Esophagus muscularis mucosa (tissue), 4 donors: ENCODE measurements around the genes ATP6V1E1 and BCL2L13.

DNA sequence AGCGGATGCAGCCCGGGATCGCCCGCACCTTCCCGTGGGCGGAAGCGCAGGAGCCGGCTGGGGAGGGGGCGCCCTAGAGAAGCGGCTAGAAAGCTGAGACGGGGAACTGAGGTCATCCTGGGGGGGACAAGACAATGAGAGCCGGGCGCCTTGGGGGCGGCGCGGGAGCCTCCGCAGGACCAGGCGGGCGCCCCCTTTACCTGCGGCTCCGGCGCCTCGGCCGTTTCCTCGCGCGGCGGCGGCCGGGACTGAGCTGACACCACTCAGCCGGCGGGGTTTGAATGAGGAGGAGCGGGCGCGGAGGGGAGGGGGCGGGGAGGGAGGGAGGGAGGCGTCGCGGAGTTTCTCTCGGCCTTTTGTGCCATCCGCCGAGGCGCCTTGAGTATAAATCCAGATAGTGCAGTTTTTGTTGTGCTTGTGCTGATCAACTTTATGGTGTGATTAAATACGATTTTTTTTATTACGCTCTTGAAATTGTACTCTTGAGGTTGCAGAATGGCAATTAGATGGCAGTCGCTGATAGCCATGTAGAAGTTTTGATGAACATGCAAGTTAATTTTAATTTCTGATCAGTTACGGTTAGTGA lies 17.4 kb upstream of the CCT8L2 start:
- PRO-cap = no peak
- RAMPAGE, long total RNA, 4 experiments = no peak in any of the 4 experiments

DNA sequence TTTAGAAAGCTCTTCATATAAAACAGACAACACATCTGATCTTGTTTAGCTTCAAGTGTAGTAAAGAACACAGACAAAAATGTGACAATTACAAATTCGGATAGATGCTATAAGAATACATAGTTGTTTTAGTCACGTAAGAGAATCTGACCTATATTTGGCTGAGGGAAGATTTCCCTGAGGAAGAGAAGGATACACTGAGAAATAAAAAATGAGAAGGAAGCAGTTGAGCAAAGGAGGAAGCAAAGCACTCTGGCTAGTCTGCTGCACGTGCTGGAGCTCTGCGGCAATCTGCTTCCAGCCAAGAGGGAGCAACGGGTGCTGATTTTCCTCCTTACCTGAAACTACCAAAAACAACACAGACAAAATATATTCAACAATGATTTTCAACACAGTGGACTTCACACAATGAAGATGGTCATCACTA lies 87.0 kb upstream of the CCT8L2 start:
- PRO-cap = no peak
- RAMPAGE, long total RNA, 4 experiments = no peak in any of the 4 experiments

- PRO-cap = bidirectional peak, plus-strand start at chr22:17085530, minus-strand start at chr22:17085491
- RAMPAGE, long total RNA, 4 experiments = no peak in any of the 4 experiments
Observed at GRCh38 chr22:17085386-17085922, 654 bp downstream of the IL17RA start.

- PRO-cap = no peak
- RAMPAGE, long total RNA, 4 experiments = no peak in any of the 4 experiments
Observed at GRCh38 chr22:17113572-17113957, 7.6 kb downstream of the TMEM121B start.

GRCh38 chr22:17159532-17160206 lies 592 bp upstream of the HDHD5 start:
- PRO-cap = no peak
- RAMPAGE, long total RNA, 4 experiments = no peak in any of the 4 experiments

DNA sequence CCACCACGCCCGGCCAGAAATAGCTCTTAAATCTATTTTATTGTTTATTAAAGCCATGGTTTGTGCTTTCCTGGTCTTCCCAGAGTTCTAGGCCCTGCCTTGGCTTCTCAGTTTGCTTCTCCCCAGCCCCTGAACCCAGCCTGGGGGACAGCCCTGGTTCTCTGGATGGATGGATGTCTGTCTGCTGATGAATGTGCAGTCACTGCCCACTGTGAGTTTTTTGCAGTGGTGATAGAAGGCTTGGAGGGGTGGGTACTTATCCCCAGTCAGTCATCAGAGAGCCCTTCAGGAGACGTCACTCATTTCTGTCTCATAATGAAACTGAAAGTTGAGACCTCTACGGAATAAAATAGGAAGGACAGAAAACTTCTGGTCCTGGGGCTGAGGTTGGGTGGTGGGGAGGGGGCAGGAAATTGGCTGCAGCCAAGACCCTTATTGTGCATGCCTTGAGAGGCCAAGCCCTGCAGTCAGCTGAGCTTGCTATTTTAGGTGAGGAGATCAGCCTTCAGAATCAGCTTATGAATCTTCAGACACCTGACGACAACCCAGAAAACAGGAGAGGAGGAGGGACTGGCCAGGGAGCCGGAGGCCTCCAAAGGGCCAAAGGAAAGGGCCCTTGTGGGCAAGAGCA lies 17.7 kb upstream of the ADA2 start:
- PRO-cap = no peak
- RAMPAGE, long total RNA, 4 experiments = no peak in any of the 4 experiments

GRCh38 chr22:17467922-17468223 lies 95.4 kb upstream of the SLC25A18 start:
- PRO-cap = no peak
- RAMPAGE, long total RNA, 4 experiments = no peak in any of the 4 experiments

- PRO-cap = bidirectional peak, plus-strand start at chr22:17477784, minus-strand start at chr22:17477503
- RAMPAGE, long total RNA, 4 experiments = no peak in any of the 4 experiments
Observed at GRCh38 chr22:17477319-17477999, 85.8 kb upstream of the SLC25A18 start.

- PRO-cap = no peak
- RAMPAGE, long total RNA, 4 experiments = no peak in any of the 4 experiments
Observed at GRCh38 chr22:17552498-17553301, 10.6 kb upstream of the SLC25A18 start.

GRCh38 chr22:17628381-17629277 lies at the start of gene ATP6V1E1:
Gene ATP6V1E1 (minus strand): TSS chr22:17628749.
- PRO-cap = bidirectional peak, plus-strand start at chr22:17628910, minus-strand start at chr22:17628769
- RAMPAGE, long total RNA, 4 experiments = start-site peak on the minus strand in 4 of 4 experiments, at chr22:17628708-17628782 at its widest, 731 to 2,125 reads per replicate

DNA sequence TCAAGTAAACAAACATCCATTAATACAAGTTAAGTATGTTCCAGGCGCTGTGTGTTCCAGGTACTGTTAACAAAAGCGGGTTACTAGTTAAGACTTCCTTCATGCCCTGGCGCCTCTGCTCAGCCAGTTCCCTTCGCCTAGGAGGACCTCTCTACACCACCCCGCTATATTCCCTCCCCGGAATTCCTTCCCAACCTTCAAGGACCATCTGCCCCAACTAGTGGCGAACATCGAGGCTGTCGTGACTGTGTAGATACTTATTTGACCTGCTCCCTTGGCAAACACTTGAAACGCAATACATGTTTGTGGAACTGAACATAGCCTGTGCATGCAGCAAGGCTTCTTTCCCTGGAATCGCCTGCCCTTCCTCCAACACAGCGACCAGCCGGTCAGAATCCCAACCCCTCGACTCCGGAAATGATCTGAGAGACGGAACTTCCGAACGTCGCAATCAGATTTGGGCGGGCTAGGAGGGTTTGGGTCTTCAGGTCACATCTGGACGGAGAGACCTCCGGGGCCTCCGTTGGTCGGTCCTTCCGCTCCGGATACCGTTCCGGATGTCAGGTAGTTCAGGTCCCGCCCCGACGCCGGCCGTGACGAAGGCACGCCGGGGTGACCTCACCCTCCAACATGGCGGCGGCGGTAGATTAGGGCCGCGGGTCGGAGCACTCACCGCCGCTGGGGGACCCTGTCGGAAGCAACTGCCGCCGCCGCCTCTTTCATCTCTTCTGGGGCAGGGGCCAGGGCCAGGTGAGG lies at the start of gene BCL2L13:
BCL2L13 (plus strand) TSS at position 621 of the 756 bp plus-strand sequence.
- PRO-cap = bidirectional peak, plus-strand start at position 650 of the sequence, minus-strand start at position 547 of the sequence
- RAMPAGE, long total RNA, 4 experiments = start-site peak on the plus strand in 4 of 4 experiments, centred at positions 628 to 650 of the sequence, 111 to 392 reads per replicate; start-site peak on the minus strand in 1 of 4 experiments, centred at position 553 of the sequence, 5 reads per replicate

- PRO-cap = no peak
- RAMPAGE, long total RNA, 4 experiments = no peak in any of the 4 experiments
Observed at GRCh38 chr22:17781267-17782304, 7.3 kb upstream of the BID start.

DNA sequence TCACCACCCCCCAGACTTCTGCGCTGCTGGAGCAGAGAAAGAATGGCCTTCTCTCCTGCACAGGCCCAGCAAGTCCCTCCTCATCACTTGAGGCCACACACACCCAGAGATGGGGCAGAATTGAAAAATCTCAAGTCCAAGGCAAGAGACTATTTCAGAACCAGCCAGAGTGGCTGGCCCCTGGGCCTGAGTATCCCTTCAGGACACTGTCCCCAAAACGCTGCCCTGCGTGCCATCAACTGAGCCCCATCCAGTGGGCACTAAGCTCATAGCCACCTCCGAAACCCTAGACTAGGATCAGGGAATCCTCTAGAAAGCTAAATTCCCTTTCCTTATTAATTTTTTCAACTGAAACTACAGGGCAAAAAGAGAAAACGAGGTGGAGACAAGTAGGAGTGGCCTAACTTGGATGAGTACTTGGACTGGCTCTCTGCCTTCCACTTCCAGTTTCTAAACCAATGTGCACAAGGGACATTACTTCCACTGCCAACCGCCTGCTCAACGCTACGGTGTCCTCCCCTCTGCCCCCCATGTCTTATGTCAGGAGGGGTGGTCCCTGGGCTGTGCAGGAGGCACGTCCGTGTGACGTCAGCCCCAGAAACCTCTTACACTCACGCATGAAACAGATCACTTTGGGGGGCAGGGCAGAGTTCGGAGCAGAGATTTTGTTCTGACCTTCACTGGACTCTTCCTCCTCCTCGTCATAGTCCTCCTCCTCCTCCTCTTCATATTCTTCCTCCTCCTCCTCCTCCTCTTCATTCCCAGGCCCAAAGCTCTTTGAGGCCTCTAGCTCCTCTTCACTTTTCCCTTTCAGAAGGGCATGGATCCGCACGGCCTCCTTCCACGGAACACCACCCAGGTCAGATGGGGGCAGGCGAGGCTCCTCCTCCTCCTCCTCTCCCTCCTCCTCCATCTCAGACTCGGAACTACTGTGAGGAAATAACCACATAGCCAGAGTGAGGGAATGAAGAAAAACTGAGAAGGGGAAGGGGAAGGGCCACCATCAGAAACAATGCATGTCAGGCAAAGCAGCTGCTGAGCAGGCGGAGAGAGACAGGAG lies 57.2 kb upstream of the BID start:
- PRO-cap = unidirectional peak, plus-strand start at position 477 of the sequence
- RAMPAGE, long total RNA, 4 experiments = no peak in any of the 4 experiments

- PRO-cap = no peak
- RAMPAGE, long total RNA, 4 experiments = no peak in any of the 4 experiments
Observed at GRCh38 chr22:17895986-17896942, 122.0 kb upstream of the BID start.

DNA sequence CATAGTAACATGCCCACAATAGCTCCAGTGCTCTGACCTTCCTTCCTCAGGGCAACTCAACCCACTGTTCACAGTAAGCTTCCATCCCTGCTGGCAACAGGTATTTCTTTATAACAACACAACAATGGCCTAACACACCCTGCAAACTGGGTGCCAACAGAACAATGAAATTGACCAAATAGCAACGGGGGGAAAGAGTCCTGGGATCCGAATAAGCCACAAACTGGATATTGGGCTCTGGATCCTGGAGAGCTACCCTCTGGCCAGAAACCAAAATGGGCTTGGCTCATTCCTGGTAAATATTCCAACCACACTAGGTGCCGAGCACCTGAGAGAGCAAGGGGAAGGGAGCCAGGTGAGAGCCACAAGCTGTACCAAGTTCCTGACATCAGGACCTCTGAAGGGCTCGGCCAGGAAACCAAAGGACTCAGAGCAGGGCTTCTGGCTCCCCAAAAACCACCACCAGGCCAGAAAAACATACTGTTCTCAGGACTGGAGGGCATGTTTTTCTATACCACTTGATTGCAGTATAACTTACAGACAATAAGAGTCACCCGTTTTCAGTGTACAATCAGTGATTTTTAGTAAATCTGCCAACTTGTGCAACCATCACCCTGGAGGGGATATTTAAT lies 99.4 kb downstream of the MICAL3 start:
- PRO-cap = no peak
- RAMPAGE, long total RNA, 4 experiments = no peak in any of the 4 experiments

DNA sequence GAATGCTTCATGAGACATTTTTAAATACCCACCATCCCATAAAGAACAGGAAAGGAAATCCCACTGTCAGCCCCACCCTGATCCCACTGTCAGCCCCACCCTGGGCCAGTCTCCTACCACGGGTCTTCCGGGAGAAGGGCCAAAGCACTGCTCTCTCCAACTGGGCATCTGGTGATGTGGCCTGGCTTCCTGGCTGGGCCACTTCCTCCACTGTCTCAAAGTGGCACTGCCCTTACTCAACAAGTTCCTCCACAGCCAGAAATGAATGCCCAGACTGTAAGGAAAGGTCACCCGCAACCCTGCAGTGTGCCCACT lies 73.5 kb downstream of the MICAL3 start:
- PRO-cap = no peak
- RAMPAGE, long total RNA, 4 experiments = no peak in any of the 4 experiments

DNA sequence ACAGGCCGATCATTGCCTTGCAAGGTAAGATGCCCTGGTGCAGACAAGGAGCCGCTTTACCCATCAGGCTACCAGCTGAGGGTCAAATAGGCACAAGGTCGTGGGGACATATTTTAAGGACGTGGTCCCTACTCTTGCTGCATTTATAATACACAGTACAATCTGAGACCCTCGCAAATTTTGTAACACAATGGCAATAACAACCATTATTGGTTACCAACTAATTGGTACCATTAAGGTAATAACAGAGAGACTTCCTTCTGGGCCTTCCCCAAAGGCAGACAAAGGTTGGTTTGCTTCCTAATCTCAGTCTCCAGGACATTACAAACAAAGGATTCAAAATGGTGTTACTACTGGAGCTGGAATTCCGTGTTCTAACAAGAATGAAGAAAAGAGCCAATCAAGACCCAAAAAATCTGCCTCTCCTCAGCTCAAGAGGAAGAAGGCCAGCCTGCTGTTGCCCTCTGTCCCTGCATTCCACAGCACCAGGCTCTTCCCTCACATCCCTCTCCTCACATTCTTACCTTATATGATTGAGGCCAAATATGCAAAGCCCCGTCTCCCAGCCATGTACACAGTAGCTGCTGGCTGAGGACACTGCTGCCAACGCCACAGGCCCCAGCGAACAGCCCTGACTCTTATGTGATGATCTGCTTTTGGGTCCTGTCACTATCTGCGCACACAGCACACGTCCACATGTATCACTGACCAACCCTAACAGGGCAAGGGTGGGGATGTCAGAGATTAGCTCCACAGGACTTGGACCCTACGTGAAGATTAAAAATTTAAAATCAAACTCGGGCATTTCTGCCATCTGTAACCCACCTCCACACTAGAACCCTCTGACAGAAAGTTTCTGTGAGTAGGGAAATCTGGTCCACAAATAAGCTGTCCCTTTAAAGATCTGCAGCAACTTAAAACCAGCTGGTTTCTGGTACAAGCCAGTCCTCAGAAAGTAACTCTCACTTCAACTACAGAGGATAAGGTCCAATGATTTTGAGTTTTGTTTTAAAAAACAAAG lies 60.3 kb downstream of the MICAL3 start:
- PRO-cap = no peak
- RAMPAGE, long total RNA, 4 experiments = no peak in any of the 4 experiments

DNA sequence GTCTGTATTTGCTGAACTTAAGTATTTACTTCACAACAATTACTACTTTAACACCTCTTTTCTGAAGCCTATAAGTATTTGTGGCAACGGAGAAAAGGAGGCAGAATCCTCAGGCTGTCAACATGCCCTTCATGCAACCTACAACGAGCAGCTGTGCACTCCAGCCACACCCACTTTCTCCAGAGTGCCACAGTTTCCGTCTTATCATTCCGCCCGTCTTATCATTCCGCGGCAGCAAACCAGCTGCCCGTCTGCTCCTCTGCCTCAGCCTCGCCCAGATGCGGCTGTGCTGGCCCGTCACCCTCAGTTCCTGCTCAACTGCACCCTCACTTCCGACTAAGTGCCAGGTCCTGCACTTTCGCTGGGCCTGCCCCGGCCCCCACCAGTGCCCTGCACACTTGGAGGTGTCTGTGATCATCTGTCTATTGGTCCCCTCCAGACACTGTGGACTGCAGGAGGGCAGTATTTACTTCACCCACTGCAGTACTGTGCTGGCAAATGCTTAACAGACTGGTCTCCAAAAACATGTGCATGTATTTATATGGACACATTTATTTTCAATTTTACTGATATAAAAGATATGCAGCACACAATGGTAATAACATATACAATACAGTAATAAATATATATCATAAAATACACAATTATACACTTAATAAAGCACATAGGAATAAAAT lies 43.7 kb downstream of the MICAL3 start:
- PRO-cap = no peak
- RAMPAGE, long total RNA, 4 experiments = no peak in any of the 4 experiments

GRCh38 chr22:17996528-17996974 lies 27.8 kb downstream of the MICAL3 start:
- PRO-cap = no peak
- RAMPAGE, long total RNA, 4 experiments = no peak in any of the 4 experiments

GRCh38 chr22:18023460-18024159 lies 751 bp downstream of the MICAL3 start:
- PRO-cap = bidirectional peak, plus-strand start at chr22:18023731, minus-strand start at chr22:18023554
- RAMPAGE, long total RNA, 4 experiments = no peak in any of the 4 experiments